A673 (cell line): ENCODE measurements around a stretch of chr3.

- PRO-cap: no peak
These were observed 68.1 kb downstream of the CHL1 start for GRCh38 chr3:264562-265073.

GRCh38 chr3:536817-537219 lies 340.3 kb downstream of the CHL1 start:
- PRO-cap: no peak

- PRO-cap: bidirectional peak, plus-strand start at chr3:2099289, minus-strand start at chr3:2099282
These were observed 496 bp downstream of the CNTN4 start for GRCh38 chr3:2099039-2099684.

DNA sequence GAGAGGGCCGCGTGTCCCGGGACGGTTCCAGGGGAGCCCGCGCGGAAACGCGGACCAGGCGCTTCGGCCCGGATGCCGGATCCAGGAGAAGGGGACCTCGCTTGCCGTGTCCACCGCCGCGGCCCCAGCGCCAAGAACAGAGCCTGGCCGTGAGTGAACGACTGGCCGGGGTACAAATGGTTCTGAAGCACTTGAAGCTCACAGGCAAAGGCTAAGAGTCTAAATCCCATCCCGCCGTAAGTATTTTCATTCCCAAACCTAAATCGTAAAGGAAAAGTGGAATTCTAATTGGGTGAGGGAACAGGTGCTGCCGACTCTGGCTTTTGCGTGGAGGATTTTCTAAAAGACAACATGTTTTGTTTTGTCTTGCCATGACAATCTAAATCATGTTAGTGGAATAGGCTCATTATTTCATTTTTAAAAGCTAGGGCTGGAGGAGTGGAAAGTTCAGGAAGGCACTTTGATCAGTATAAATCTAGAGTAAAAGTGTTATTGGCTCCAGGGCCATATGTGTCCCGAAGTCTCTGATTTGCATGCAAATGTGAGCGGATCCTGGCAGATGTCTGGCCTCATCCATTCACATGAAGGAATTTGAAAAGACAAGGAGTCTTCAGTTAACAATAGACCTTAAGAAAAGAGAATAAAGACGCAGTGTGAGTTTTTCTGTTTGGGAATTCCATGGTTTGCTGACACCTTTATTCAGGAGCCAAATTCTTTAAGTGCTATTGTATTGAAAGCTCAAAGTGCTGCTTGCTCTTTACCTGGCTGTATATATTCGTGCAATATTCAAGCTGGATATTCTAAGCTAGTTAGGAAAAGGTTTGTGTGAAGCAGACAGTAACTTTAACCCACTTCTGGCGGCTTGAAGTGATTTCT lies 2.0 kb downstream of the LRRN1 start:
- PRO-cap: no peak

DNA sequence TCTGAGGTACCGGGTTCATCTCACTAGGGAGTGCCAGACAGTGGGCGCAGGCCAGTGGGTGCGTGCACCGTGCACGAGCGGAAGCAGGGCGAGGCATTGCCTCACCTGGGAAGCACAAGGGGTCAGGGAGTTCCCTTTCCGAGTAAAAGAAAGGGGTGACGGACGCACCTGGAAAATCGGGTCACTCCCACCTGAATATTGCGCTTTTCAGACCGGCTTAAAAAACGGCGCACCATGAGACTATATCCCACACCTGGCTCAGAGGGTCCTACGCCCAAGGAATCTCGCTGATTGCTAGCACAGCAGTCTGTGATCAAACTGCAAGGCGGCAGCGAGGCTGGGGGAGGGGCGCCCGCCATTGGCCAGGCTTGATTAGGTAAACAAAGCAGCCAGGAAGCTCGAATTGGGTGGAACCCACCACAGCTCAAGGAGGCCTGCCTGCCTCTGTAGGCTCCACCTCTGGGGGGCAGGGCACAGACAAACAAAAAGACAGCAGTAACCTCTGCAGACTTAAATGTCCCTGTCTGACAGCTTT lies 49.8 kb upstream of the SETMAR start:
- PRO-cap: unidirectional peak, plus-strand start at position 145 of the sequence

DNA sequence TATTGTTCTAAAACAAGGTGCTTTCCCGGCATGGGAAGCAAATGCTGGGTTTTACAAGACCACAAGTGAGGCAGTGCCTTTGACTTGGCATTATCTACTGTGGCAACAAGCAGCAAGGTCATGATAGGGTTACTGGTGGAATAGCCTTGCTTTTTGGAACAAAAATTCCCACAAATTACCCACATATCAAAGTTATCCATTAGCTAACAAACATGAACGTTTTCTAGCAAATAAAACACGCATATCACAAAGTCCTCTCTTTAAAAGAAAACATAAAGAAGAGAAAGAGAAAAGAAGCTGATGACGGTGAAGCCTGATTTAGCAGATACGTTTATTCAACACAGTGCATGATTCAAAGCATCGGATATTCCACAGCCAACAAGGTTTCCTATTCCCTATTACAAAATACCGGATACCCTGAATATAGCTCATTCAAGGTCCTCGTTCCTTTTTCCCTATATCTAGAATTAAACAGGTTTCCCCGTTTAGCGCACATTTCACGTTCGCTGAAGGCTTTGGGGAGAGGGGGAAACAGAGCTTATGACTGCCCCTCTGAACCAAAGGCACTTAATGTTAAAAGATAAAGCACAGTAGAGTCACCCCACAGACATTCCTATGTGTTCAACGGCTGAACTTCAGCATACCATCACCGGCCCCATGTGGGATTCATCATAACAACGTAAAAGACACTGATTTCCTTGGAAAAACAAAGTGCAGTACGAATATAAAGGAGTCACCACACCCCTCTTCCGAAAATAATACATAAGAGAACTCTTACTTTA lies 57.9 kb downstream of the SETMAR start:
- PRO-cap: no peak

DNA sequence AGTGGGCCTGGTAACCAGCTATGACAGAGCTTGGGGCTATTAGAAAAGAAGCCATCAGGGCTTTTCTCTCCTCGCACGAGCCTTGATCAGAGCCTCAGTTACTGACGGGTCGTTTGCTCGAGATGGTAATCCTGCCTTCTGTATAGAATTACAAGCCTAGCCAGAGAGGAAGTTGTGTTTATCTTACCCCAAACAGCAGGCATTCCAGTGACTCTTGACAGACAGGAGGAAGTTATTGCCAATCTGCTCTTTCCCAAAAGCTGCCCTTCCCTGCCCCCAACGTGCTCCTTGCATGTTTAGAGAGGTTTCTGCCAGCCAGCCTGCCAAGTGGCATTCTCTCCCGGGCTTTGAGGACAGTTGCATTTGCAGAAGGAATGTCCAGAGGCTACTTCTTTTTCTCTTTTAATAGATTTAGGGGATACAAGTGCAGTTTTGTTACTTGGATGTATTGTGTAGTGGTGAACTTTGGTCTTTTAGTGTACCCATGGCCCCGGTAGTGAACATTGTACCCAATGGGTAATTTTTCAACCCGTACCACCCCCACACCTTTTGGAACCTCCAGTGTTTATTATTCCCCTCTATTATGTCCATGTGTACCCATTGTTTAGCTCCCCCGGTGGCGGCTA lies 40.7 kb downstream of the ITPR1 start:
- PRO-cap: no peak

DNA sequence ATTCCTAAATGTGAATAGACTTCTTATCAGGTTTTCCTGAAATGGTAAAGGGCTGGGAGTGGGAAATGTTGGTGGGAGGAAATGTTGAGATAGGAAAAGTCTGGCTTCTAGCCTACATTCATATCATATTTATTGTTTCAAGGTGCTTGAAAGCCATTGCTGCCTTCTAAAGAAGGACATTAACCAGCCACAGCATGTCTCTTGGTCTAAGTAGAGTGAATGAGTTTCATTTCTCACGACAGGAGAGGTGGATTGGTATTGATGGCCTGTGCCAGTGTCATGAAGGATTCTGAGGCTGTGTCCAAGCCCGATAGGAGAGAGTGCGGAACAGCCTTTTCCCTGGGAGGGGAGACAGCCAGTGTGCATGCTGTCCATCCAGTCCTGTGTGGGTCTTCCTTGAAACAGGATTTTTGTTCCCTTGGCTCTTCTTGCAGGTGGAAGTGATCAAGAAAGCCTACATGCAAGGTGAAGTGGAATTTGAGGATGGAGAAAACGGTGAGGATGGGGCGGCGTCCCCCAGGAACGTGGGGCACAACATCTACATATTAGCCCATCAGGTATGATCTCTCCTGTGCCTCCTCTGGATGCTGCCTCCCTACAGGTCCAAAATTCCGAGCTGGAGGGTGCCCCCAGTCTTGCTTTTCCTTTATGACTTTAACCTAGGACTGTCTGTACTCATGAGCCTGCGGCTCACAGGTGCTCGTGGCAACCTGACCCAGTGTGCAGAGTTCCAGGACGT lies 196.9 kb upstream of the BHLHE40 start:
- PRO-cap: no peak

DNA sequence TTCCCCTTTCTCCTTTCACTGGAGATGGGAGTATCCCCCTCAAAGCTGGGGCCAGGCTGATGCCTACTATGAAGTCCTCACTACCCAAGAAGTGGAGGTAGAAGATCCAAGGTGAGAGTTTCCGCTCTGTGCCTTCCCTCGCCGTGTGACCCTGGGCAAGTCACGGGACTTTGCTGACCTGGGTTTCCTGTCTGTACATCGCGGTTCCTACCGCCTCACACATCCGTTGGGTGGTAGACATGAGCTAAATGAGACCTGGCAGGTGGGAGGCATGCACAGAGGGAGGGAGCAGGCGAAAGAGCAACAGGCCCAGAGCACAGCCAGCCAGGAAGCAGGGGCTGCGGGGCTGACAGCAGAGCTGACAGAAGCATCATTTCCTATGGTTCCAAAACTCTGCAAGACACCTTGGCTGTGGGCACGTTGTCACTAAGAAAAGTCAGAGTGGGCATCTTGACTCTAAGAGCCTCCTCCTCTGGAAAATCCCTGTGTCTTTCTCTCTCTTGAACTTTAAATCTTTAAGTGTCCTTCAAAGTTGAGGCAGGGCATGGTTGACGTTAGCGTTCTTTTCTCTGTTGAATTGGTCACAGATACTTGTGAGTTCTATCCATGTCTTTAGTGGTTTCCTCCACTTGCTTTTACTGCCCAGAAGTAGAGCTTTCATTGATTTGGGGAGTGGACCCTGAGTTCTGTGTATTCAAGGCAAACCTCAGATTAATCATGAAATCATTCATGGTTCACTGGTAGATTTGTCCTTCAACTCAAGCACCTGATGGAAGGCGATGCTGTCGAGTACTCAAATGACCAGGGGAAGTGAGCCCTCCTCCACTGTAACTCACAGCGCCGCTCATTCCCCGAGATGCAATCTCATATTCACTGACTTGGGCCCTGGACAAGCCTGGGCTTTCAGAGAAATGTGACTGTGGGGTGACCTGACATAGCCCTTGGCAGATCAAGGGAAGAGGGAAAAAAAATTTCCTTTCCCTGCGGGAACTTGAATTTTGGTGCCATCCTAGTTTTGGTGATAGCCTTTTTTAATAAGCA lies 157.0 kb upstream of the BHLHE40 start:
- PRO-cap: no peak

- PRO-cap: no peak
These were observed 131.2 kb upstream of the BHLHE40 start for GRCh38 chr3:4847656-4848816.

GRCh38 chr3:4849969-4851380 lies 128.8 kb upstream of the BHLHE40 start:
- PRO-cap: no peak

- PRO-cap: no peak
These were observed 79.4 kb upstream of the BHLHE40 start for GRCh38 chr3:4899653-4900365.

- PRO-cap: no peak
These were observed 11.9 kb downstream of the EDEM1 start for GRCh38 chr3:5199202-5200021.

GRCh38 chr3:5218549-5218924 lies 31.0 kb downstream of the EDEM1 start:
- PRO-cap: no peak

DNA sequence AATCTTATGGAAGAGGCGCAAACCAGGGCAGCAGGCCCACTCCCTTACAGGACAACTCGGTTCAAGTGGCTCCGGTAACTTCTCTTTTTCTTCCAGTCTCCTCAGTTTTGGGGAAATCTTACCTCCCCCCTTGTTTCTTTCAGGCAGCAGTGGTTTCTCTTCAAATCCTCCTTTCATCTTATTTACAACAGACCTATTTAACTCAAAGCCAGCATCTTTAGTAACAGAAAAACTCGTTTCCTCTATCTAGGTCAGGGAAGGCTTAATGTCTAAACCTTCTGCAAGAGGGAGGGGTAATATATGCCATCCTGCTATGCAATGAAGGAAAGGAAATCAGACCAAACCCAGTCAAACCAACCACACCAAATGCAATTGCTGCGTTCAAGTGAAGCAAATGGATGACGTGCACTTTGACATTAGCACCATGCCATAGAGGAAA lies 163.1 kb downstream of the GRM7 start:
- PRO-cap: no peak

DNA sequence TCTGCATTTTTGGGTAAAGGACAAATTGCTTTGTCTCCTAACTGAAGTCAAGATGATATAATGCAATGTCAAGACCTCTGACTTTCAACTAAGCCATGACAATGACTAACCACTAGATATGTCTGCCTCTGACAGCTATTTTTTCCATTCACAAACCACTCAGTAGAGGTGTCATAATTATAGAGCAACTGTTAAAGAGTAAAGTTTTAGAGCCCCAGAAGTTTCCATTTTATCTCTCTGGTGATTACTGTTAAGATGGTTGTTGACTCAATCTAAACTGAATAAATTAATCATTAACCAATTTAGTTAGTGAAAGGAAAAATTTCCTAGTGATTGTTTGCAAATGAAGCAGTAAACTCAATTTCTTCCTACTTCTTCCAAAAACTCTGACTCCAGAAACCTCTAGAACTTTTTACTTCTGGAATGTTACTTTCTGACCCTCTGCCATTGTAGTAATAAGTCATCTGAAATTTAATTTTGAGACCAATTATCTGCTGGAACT lies 779.9 kb downstream of the GRM7 start:
- PRO-cap: no peak

GRCh38 chr3:7646701-7647038 lies 785.8 kb downstream of the GRM7 start:
- PRO-cap: no peak

GRCh38 chr3:8451494-8452010 lies 50.1 kb upstream of the LMCD1 start:
- PRO-cap: no peak

DNA sequence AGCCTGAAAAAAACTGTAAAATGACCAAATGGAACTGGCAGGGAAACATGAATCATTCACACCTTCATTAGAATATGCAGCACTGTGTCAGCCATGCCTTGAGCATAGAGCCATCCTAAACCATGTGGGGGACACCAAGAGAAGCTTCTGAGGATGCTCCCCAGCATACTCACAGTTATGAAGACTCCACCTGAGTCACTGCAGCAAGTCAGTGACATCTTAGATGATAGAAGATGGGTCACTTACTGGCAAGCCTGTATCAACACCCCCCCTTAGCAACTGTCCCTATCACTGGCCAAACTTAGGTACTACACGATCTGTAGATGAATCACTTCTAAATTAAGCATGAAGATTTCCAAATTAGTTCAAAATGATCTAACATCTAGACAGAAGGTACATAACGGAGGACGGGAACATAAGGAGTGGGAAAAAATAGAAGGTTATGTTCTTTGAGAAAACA lies 13.3 kb upstream of the LMCD1 start:
- PRO-cap: no peak

GRCh38 chr3:8523135-8523764 lies 21.6 kb downstream of the LMCD1 start:
- PRO-cap: no peak